Choroid plexus epithelial cell (primary cell): ENCODE results near the gene COQ3.

GRCh38 chr6:98937892-98938407 lies 9.8 kb downstream of the FBXL4 start:
- RRBS, result no CpG with 5 or more reads among the region's 4 CpGs

- RRBS, result 2% methylated on average over 12 of the region's 60 CpGs
These were observed at the start of gene COQ3 for GRCh38 chr6:99393433-99394730. TSS of gene COQ3 (minus strand) at chr6:99394195.

GRCh38 chr6:99402459-99403235 lies 8.7 kb upstream of the COQ3 start:
- RRBS, result no CpG with 5 or more reads among the region's 7 CpGs

- RRBS, result no CpG with 5 or more reads among the region's 5 CpGs
These were observed 15.0 kb upstream of the COQ3 start for GRCh38 chr6:99408910-99409415.

DNA sequence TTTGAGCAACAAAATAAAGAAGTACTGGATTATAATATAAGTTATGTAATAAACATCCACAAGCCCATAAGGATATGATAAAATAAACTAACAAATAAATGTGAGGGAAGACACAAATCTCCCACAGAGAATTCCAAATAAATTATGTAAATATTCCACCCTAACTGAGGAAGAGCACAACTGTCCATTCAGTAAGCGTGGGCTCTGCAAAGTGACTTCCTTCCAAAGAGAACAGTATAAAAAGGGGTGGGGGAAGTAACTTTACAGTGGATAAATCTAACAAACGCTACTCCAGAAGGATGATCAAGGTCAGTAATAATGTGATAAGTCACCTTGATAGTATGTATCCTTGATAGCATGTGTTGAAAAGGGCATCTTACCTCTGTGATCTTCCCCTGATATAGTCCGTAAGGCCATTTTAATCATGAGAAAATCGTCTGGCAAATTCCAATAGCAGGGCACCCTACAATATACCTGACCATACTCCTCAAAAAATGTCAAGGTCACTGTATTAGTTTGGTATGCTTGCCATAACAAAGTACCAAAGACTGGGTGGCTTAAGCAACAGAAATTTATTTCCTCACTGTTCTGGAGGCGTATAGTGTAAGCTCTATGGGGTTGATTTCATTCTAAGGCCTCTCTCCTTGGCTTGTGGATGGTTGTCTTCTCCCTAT lies 1.7 kb downstream of the PNISR start:
- RRBS, result no CpG with 5 or more reads among the region's 5 CpGs

- RRBS, result no CpG with 5 or more reads among the region's 10 CpGs
These were observed 1.3 kb upstream of the PNISR start for GRCh38 chr6:99426329-99426816.

GRCh38 chr6:99484813-99485499 lies 30.3 kb downstream of the USP45 start:
- RRBS, result no CpG with 5 or more reads among the region's 8 CpGs

DNA sequence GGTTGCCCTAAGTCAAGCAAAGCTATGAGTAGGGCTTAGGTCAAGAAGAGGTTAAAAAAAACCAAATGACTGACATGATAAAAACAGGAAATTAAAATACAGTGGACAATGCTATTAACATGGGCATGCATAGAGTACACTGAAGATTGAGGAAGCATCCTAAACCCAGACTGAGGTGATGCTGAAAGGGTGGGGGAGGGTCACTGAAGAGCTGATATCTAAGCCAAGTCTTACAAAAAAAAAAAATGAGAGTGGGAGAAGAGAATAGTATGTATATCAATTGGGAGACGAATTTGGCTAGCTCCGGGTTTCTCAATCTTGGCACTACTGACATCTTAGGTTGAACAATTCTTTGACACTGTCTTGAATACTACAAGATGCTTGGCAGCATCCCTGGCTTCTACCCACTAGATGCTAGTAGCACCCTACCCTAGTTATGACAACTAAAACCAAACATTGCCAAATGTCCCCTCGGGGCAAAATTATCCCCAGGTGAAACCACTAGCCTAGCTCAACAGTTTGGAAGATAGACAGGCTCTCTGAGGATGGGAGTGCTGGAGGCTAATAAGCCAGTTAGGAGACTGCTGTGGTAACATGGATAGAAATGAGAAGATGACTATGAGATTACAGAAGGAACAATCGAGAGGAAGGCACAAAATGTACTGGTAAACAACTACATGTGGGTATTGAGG lies 21.1 kb downstream of the CCNC start:
- RRBS, result no CpG with 5 or more reads among the region's 4 CpGs

DNA sequence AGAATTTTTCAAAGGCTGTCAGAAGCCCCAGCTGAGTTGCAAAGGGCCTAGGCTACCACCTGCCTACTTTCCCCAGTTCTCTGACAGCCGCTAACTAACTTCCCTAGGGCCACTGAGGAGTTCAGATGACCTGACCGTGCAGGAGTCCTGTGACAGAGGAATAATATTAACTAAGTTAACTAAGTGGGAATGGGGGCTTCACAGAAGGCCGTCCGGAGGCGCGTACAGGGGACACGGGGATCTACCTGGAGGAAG lies 884 bp downstream of the MCHR2 start:
- RRBS, result no CpG with 5 or more reads among the region's 7 CpGs

- RRBS, result no CpG with 5 or more reads among the region's 37 CpGs
These were observed 202.4 kb upstream of the MCHR2 start for GRCh38 chr6:100196271-100197062.

GRCh38 chr6:100454158-100454727 lies 10.5 kb downstream of the SIM1 start:
- RRBS, result no CpG with 5 or more reads among the region's 23 CpGs

GRCh38 chr6:101402512-101403308 lies 9.2 kb downstream of the GRIK2 start:
- RRBS, result 4% methylated on average over 8 of the region's 41 CpGs

DNA sequence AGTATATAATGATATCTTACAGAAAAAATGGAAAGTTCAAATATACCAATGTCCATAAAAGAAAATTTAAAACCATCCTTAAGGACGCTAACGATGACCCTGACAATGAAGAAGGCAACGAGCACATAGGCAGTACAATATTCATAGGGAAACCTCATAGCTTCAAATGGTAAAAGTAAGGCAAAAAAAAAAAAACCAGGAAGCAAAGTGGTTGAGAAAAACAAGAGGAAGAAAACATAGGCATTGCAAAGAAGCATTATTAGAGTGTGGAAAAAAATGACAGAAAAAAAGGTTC lies 409.4 kb downstream of the HACE1 start:
- RRBS, result no CpG with 5 or more reads among the region's 3 CpGs

GRCh38 chr6:104489317-104489650 lies 370.4 kb downstream of the HACE1 start:
- RRBS, result no CpG with 5 or more reads among the region's 21 CpGs

- RRBS, result no CpG with 5 or more reads among the region's 5 CpGs
These were observed 326.2 kb upstream of the PRDM1 start for GRCh38 chr6:105759850-105760470.

DNA sequence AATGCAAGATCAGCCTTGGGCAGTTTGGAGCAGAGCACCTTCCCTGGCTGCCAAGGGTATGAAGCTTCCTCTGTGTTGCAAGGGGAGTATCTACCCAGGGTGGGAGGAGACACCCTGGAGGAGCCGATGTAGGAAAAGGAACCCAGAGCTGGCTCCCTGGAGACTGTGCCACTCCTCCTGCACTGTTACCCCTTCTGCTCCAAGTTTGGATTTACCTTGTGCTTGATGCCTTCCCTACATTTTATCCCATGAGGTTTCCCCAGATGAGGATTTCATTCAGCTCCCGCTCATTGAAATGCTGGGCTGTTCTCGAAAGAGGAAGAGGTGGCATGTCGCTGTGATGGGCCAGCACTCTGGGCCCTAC lies 299.6 kb upstream of the PRDM1 start:
- RRBS, result no CpG with 5 or more reads among the region's 4 CpGs

- RRBS, result no CpG with 5 or more reads among the region's 6 CpGs
These were observed 288.1 kb upstream of the PRDM1 start for GRCh38 chr6:105797959-105798605.

DNA sequence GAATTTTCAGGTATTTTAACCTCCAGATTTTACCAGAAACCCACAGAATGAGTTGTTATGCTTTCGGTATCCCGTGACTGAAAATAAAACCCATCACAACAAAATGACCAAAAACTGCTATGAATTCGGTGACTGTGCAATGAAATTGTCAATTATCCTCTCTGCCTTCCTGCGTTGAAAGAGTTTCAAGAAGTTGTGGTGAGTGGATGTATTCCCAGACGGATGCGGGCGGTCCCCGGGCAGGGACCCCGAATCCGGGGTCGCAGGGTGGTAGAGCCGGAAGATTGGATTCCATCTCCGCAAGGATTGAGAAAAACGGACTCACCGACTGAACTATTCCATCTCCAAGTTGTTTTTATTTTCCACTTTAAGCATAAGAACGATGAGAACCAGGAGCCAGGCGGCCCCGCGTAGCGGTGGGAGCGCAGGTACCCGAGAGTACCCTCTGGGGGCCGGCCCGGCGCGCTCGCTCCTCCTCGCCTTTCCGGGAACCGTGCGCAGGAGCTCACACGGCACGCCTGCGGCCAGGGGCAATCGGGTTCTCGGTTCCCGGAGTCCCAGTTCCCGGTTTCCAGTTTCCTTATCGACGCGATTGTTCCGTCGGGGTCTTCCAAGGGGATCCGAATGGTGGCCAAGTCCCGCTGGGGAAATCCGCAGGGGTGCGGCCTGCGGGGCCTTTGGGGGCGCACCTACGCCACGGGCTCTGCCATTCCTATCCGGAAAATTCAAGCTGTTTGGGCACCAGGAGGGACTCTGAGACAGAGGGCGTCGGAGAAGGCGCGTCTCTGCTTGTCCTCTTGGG lies 104.9 kb upstream of the PRDM1 start:
- RRBS, result 2% methylated on average over 9 of the region's 56 CpGs

- RRBS, result no CpG with 5 or more reads among the region's 6 CpGs
These were observed 80.3 kb upstream of the PRDM1 start for GRCh38 chr6:106005728-106006247.